Diencephalon (tissue), 2 donors: ENCODE measurements around the genes ZNF195, TRIM21, OR51F2, OR51T1, OR52J3, OR51B4, OR51M1 and OR56B2P.

DNA sequence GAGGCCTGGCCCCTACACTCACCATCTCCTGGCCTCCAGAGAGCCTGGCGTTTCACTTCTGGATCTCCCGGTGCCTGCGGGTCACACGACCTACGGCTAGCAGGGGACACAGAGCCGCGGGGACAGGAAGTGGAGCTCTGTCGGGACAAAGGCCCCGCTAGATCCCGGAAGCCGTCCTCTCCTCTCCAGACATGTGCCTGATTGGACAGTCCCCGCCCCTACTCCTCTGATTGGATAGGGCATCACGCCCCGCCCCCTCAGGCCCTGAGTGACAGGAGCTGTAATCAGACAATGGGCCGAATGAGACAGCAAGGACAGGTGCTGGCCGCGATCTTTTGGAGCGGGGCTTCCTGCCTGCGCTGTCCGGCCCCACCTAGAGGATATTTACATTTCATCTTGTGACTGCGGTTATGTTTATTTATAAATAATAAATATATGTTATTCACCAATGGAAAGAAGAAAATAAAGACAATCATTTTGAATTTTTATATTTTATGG, at the start of gene ZNF195:
ZNF195 (minus strand) TSS at position 131 of the 498 bp plus-strand sequence.
- RAMPAGE, long total RNA, result no peak

- RAMPAGE, long total RNA, result no peak
Measured at GRCh38 chr11:3776215-3776521, 21.2 kb downstream of the NUP98 start.

DNA sequence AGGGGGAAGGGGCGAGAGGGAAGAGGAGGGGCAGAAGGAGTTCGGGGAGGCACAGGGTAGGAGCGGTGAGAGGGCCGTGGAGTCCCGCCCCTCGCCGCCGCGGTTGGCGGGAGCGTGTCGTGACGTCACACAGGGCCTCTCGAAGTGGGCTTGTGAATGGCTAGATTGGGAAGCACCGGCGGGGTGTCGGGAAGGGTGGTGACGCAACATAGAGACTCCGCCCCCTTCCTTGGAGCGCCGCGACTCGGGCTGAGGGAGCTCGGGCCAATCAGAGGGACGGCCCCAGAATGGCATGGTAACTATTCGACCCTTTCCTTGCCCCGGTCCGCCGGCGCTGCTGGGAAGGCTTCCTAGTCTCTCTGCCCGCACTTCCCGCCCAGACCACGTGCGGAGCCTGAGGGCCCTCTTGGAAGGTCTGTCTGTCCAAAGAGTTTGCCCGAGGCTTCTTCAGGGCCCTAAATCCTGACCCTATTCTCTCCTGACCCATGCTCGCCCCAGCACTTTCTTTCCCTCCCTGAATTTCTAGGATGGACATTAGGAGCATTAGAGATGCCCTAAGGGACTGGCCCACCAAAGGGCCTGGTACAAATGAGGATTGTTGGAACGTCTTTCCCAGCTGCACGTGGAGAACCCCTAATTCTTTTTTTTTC, 459 bp upstream of the NUP98 start:
- RAMPAGE, long total RNA, result no peak

DNA sequence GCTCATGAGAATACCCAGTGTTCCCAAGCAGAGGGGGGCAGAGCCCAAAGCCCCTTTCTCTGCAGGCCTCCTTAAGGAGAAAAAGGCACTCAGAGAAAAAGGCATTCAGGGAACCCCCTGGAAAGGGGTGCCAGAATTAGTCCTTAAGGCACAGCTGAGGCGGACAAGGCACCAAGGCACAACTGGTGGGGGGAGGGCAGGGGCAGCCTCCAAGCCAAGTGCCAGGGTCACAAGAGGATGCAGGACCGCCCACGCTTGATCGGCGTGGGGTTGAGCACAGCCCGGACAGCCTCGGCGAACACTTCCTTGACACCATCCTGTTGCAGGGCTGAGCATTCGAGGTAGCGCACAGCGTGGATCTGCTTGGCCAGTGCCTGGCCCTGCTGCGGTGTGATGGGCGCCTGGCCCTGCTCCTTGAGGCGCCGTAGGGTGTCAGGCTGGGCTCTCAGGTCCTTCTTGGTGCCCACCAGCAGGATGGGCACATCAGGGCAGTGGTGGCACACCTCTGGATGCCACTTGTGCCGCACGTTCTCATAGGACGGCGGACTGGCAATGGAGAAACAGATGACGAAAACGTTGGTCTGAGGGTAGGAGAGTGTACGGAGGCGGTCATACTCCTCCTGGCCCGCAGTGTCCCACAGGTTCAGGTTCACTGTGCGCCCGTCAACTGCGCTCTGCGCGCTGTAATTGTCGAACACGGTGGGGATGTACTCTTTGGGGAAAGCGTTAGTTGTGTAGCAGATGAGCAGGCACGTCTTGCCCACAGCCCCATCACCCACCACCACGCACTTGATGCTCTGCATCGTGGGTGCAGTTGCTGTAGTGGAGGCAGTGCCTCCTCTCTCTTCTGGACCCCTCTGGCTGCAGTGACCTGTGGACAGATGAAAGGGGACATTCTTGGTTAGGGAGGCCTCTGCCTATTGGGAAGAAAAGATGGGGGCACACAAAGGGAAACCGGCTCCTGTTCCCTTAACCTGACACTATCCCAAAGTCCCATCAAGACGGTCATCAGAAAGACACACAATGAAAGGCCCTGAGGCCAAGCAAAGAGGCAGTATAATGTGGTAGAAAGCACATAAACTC, 13.1 kb downstream of the RHOG start:
- RAMPAGE, long total RNA, result no peak

DNA sequence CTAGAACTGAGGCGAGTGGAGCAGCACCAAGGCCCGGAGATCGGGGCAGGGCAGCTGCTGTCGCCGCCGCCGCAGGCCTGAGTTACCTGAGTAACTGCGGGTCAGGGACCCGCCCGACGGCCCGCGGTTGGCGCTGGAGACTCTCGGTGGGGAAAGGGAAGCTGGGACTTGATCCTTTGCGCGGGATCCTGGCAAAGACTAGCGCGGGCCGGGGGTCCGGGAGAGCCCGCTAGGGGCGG, 274 bp upstream of the STIM1 start:
- RAMPAGE, long total RNA, result no peak

GRCh38 chr11:3860257-3860637, 4.8 kb downstream of the STIM1 start:
- RAMPAGE, long total RNA, result no peak

DNA sequence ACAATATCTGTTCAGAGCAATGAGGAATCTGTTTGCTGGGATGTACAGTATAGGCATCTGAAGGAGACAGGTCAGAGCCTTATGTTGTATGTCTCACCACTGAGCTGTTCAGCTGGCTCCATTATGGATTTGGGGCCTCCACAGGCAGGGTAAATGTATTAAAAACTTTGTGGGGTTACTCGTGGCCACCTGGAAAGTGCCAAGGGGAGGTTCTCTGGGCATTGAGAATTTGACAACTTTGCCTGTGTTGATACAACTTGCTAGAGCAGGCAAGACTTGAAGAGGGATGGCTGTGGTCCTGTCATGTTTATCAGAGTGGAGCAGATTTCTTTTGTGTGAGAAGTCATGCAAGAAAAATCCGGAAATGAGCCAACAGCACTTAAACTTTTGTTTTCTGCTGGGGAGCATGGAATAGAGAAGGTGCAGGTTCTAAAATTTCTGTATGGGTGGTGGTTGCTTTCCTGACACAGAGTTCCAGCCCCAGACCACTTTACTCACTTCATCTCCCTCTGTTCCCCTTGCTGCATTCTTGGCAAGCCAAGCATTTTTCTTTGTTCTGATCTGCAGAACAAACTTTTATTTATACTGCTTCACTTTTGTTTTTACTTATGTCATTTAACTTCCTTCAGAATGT, 10.3 kb downstream of the STIM1 start:
- RAMPAGE, long total RNA, result no peak

DNA sequence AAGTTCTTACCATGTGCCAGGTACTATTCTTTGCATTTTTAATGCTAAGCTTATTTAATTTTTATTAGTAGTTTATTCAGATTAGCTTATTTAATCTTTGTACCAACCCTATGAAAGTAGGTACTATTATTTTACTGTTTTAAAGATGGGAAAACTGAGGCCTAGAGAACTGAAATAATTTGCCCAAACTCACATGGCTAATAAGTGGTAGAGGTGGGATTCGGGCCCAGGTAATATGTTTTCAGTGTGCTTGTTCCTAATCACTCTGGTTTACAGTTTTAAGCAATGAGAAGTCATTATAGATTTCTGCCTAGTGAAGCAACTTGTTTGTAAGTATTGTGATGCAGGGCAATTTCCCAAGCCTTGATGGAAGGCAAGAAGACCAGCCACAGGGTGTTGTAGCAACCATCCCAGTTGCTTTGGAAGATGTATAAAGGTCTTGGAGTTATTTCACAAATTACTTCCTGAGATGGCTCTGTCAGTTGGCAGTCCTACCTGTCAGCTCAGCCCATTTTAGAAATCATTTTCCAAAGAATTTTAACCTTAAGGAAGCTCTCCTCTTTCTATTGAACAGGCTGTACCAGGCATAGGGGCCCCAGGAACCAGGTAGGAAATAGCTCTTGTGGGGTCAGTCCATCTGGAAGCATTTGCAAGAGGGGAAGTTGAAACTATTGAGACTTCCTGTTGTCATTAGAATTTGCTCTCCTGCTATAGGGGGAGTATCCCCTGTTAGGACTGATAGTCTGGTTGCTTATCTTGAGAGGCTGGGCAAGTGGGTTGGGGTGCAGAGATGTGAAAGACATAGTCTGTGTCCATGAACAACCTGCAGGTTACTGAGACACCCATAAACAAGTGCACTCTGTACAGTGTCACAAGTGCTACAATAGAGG, 47.8 kb downstream of the STIM1 start:
- RAMPAGE, long total RNA, result no peak

DNA sequence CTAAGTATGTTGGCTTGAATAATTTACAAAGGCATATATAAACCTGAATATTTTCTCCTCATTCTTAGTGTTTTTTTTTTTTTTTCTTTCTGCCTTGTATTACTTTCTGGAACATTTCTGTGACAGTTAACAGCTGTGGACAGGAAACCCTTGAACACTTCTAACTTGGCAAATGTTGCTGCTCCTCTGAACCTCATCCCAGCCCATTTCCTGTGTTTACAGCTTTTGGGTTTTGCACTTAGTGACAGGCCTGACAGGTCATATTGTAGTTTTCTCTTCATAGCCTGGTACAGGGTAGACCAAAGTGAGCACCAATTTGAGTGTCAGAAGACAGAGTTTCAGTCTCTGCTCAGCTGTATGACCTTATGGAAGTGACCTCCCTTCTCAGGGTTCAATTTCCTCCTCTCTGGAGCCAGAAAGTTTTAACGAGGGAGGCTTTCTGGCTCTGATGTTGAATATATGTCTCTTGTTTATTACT, 91.6 kb downstream of the STIM1 start:
- RAMPAGE, long total RNA, result no peak

DNA sequence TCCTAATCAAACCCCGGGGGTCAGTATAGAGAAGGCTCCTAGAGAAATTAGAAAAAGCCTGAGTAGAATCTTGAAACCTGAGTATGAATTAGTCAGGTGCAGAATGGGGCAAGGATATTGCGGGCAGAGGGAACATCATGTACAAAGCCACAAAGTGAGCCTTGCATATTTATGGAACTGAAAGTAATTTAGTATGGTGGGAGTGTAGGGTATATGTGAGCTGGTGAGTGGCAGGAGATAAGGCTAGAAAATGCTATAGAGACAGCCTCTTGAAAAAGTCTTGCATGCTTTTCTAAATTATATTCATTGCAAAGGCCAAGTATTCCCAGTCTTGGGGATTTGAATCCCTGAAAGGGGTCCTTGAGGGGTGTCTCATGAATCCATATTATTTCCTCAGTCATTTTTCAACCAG, 93.7 kb downstream of the STIM1 start:
- RAMPAGE, long total RNA, result no peak

GRCh38 chr11:4058089-4058494, 36.5 kb upstream of the RRM1 start:
- RAMPAGE, long total RNA, result no peak

DNA sequence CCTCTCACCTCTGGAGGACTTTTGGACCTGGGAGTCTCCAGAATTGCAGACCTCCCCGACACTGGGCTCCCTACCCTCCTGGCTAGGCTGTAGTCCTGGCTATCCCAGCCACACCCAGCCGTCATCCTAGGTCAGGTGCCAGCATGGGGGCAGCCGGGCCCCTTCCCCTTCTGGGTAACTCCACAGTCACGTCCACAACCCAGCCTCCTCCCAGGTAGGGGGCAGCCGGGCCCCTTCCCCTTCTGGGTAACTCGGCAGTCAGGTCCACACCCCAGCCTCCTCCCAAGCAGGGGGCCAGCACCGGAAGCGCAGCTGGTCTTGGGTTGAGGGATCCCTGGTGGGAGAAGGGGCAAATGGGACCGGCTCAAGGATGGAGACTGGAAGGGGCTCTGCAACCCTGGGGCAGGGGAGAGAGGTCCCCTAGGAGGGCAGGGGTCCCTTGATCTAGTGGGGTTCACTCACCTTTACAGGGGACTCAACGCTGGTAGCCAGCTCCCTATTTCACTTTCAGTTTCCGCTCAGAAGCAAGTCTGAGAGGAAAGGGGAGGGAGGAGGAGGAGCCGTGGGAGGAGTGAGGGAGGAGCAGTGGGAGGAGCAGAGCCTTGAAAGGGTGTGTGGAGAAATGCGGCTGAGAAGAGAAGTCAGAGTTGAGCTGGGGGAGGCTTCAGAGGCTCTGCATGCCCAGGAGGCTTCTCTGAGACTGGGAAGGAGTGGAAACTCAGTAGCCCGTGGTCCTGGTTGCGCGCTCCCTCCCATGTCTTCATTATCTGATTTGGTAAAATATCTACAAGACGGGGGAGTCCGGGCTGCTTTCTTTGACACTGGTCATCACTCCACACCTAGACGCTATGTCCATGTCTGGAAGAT, at the start of gene TRIM21:
TRIM21 (minus strand) TSS at position 532 of the 867 bp plus-strand sequence.
- RAMPAGE, long total RNA, result start-site peak on the minus strand centred at position 509 of the sequence, 24 bp wide, 55 and 25 reads in 2 replicates

GRCh38 chr11:4821118-4821407, at the start of gene OR51F2:
OR51F2 (plus strand) TSS chr11:4821321.
- RAMPAGE, long total RNA, result no peak

DNA sequence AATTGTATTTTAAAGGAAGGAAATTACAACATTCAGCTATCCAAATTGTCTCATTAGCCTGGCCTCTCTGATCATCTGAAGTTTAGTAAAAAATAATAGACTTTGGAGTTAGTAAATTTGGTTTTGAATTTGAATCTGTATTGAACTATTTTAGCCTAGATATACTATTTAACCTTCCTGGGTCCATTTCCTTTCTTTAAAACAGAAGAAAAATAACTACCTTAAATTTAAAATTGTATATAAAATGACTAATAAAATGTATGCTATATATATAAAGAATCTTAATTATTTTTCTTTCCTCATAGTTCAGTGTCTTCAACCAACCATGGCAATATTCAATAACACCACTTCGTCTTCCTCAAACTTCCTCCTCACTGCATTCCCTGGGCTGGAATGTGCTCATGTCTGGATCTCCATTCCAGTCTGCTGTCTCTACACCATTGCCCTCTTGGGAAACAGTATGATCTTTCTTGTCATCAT, at the start of gene OR51T1:
OR51T1 (plus strand) TSS at position 326 of the 480 bp plus-strand sequence.
- RAMPAGE, long total RNA, result no peak

DNA sequence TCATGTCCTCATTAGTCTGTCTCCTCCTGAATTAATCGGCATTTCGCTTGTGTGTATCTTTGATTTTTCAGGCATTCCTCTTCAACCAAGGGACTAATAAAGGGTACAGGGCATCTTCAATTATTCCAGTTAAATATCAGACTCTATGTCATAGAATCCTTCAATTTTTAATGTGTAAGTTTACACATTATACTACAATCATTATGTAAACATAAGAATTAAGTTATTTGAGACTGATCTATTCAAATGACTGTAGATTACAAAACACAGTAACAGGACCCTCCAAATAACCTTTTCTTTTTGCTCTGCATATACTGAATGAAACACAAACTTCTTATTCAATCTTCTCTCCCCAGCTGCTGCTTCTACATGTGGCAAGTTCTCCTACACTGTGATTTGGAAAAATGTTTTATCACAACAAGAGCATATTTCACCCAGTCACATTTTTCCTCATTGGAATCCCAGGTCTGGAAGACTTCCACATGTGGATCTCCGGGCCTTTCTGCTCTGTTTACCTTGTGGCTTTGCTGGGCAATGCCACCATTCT, at the start of gene OR52J3:
OR52J3 (plus strand) TSS at position 405 of the 547 bp plus-strand sequence.
- RAMPAGE, long total RNA, result no peak

DNA sequence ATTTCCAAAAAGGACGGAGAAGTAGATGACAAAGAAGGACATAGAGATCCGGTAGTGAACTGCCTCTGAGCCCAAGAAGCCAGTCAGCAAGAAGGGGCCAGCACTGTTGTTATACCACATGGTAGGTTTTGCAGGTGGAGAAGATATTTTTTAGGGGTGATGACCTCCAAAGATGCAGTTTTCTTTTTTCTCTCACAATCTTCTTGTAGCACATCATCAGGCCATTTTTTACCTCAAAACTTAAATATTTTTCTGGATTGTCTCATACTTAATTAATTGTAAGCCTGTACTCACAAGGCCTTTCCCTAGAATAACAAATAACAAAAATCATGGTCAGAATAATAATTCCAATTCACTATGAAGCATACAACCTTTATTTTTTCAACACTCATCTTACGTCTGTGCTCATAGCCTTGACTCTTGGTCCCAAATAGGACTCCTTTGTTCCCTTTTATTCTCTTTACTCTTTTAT, at the start of gene OR51B4:
OR51B4 (minus strand) TSS at position 120 of the 472 bp plus-strand sequence.
- RAMPAGE, long total RNA, result no peak

- RAMPAGE, long total RNA, result no peak
Measured at GRCh38 chr11:5383795-5383974, at the start of gene OR51M1. OR51M1 (plus strand) TSS chr11:5383812.

GRCh38 chr11:5449380-5449603, 169 bp downstream of the OR51I2 start:
- RAMPAGE, long total RNA, result no peak

DNA sequence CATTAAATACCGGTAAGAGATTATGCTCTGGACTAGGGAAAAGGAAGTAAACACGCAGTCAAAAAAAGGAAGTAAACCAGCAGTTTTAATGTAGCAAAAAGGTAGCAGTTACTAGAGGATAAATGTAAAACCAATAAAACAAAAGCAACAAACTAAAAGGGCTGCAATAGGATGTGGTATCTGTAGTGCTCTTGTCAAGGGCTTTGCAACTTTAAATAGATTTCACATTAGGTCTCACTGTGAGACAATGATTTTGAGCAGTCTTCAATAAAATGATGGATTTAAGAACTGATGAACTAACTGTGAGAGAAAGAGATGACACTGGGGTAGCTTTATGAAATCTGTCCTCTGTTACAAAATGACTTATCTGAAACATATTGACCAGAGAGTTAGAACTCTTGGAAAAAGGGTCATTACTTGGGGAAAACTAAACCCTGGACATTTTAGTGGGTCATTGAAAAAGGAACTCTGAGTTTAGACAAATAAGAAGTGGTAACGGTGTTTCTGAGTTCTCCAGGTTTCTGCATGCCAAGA, 2.5 kb downstream of the TRIM22 start:
- RAMPAGE, long total RNA, result no peak

DNA sequence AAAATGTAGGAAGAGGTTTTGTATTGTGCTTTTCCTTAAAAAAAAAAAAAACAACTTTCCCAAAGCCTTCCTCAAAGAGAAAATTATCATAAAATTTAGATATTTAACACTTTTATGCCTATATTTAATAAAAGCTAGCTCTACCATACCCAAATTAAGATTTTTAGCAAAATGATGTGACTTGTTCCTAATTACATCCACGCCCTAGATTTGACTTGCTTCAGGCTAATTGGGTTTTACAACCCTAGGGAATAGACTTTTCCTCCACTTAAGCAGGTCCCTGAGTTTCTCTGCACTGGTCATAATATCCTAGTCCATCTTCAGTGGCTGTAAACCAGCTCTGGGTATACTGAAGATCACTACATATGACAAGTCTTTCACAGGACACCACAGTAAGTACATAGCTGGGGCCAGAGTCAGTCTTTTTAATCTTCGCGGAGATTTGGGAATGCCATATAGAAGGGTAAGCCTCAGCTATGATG, at the start of gene OR56B2P:
OR56B2P (plus strand) TSS at position 306 of the 482 bp plus-strand sequence.
- RAMPAGE, long total RNA, result no peak